ENCODE data around the gene GNB1L.

- CAGE, long polyA plus RNA = no peak
- RRBS = no CpG with 5 or more reads among the region's 3 CpGs
These were observed 727 bp upstream of the PEX26 start for GRCh38 chr22:18077118-18077408.

DNA sequence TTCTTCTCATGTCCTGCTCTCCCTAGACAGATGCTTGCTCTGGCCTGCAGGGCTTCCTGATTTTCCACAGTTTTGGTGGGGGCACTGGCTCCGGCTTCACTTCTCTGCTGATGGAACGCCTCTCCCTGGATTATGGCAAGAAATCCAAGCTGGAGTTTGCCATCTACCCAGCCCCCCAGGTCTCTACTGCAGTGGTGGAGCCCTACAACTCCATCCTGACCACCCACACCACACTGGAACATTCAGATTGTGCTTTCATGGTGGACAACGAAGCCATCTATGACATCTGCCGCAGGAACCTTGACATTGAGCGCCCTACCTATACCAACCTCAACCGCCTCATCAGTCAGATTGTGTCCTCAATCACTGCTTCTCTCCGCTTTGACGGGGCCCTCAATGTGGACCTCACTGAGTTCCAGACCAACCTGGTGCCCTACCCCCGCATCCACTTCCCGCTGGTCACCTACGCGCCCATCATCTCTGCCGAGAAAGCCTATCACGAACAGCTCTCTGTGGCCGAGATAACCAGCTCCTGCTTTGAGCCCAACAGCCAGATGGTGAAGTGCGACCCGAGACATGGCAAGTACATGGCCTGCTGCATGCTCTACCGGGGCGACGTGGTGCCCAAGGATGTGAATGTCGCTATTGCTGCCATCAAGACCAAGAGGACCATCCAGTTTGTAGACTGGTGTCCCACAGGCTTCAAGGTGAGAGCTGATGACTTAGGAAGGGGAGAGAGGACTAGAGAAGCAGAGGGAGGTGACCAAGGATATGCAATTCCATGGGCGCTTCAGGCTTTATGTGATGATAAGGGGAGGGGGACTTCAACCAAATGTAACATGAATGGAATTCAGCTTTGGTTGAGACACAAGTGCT, 16.0 kb downstream of the TUBA8 start:
- CAGE, long polyA plus RNA = no peak
- RRBS = no CpG with 5 or more reads among the region's 22 CpGs

GRCh38 chr22:18577924-18578300, 33.8 kb downstream of the RIMBP3 start:
- CAGE, long polyA plus RNA = no peak
- RRBS = no CpG with 5 or more reads among the region's 41 CpGs

DNA sequence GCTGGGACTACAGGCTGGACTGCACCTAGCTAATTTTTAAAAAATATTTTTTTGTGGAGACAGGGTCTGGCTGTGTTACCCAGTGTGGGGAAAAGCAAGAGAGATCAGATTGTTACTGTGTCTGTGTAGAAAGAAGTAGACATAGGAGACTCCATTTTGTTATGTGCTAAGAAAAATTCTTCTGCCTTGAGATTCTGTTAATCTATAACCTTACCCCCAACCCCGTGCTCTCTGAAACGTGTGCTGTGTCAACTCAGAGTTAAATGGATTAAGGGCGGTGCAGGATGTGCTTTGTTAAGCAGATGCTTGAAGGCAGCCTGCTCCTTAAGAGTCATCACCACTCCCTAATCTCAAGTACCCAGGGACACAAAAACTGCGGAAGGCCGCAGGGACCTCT, 2.5 kb upstream of the PRODH start:
- CAGE, long polyA plus RNA = no peak
- RRBS = no CpG with 5 or more reads among the region's 5 CpGs

DNA sequence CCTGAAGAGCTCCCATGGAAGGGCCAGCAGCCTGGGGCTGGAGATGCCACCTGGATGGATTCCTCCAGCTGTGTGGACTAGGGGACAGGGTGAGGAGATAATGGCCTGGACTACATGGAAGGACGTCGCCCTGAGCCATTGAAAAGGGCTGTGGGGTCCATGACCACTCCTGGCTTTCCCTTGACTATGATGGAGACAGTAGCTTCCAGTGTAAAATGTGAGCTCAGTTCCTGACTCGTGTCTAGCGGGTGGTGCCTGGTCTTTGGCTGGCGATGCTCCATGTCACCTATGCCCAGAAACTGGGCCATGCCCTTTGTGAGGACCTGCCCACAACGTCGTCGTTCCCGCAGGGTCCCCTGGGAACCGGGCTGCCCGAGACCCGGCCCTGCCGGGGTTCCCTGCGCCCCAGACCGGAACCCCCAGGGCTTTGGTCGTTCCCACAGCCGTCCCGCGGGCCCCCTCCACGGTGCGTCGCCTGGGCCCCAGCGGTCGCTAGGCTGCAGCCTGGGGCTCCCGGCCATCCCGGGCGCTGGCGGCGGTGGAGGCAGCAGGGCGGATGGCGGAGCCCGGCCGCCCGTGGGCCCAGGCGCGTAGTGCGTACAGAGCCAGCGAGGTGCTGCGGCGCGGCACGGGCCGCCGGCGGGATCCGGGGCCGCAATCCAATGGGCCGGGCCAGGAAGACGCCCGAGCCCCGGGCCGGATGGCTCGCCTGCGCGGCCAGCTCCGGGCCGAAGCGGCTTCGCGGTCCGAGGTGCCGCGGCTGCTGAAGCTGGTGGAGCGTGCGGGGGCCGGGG, 93.0 kb downstream of the DGCR2 start:
- CAGE, long polyA plus RNA = no peak
- RRBS = no CpG with 5 or more reads among the region's 66 CpGs

DNA sequence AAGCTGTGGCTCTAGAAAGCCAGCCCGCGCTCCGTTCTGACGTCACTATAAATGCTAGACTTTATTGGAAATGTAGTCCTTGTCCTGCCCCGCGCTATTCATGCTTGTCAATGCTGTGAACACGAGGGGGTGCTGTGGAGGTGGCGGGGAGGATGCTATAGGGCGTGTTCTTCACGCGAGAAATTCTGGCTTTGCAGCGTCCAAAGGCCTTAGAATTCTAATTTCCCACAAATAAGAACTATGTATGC, 216 bp upstream of the ESS2 start:
- CAGE, long polyA plus RNA = no peak
- RRBS = no CpG with 5 or more reads among the region's 12 CpGs

DNA sequence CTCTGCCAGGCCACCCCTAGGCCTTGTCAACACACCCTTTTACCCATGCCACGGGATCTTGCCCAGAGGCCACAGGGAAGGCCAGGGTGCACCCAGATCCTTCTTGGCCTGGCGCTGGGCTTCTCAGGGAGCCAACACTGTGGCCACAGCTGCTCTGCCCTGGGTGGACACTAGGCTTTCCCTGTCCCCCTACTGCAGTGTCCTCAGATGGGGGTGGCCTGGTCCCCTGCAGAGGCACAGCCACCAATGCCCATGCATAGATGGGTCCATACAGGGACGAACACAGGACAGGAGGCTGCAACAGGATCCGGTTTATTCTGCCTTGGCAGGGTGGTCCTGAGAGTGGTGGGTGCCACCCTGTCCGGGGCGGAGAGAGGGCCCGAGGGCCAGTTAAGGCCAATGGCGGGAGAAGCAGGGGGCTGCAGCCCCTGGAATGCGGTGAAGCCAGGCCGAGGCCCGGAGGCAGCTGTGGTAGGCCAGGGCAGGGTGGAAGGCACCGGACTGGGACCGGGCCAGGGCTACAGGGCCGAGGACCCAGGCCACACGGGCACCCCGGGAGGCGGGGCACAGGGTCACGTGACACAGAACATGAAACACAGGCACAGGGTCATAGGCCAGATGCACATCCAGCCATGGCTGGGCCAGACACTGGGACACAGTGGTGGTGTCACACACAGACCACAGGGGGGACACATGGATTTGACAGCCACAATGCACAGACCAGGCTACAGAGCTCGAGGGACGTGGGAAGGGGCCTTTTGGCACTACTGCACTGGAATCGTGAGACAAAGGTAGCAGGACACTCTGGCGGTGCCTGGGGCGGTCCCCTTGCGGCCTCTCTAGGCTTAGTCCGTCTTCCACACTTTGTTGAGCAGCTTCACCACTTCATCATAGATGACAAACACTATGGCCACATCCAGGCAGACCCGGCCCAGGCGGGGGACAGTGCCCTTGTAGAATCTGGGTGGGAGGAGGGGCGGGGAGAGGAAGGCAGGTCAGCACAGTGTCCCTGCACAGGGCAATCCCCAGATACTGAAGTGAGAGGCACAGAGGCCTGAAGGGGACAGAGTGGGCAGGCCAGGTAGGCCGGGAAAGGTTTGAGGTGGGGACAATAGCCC, 2.9 kb downstream of the SLC25A1 start:
- CAGE, long polyA plus RNA = no peak
- RRBS = 85% methylated on average over 11 of the region's 29 CpGs

- CAGE, long polyA plus RNA = no peak
- RRBS = no CpG with 5 or more reads among the region's 11 CpGs
These were observed 15.8 kb downstream of the CLTCL1 start for GRCh38 chr22:19275521-19276267.

- CAGE, long polyA plus RNA = no peak
- RRBS = no CpG with 5 or more reads among the region's 2 CpGs
These were observed 68.9 kb downstream of the HIRA start for GRCh38 chr22:19362747-19362946.

GRCh38 chr22:19401221-19402508, 29.9 kb downstream of the HIRA start:
- CAGE, long polyA plus RNA = no peak
- RRBS = no CpG with 5 or more reads among the region's 16 CpGs

GRCh38 chr22:19424986-19425749, 6.4 kb downstream of the HIRA start:
- CAGE, long polyA plus RNA = no peak
- RRBS = no CpG with 5 or more reads among the region's 5 CpGs

DNA sequence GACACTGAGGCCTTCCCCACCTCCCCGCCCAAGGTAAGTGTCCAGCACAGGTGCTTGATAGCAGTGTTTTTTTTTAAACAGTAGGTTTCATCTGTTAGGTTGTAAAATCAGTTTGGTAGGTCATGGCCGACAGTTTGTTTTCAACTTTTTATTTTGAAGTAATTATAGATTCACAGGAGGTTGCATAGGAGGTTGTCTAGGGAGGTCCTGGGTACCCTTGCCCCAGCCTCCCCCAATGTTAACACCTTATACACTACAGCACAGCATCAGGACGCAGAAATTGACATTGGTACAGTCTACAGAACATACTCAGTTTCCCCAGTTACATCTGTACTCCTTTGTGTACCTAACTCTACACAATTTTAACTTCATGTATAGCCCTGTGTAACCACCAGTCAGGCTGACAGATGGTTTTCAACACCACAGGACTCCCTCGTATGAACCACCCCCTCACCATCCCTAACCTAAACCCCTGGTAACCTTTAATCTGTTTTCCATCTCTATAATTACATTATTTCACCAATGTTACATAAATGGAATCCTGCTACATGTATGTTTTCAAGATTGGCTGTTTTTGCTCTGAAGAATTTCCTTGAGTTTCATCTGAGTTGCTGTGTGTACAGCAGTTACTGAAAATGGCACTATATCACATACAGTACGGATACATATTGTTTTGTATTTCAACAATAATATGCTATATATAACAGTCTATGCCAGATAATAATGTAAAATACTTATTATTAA, 6.6 kb downstream of the C22orf39 start:
- CAGE, long polyA plus RNA = no peak
- RRBS = no CpG with 5 or more reads among the region's 5 CpGs

GRCh38 chr22:19586927-19587177, 62.6 kb upstream of the CLDN5 start:
- CAGE, long polyA plus RNA = no peak
- RRBS = no CpG with 5 or more reads among the region's 8 CpGs

GRCh38 chr22:19597320-19598066, 73.3 kb upstream of the CLDN5 start:
- CAGE, long polyA plus RNA = no peak
- RRBS = no CpG with 5 or more reads among the region's 10 CpGs

DNA sequence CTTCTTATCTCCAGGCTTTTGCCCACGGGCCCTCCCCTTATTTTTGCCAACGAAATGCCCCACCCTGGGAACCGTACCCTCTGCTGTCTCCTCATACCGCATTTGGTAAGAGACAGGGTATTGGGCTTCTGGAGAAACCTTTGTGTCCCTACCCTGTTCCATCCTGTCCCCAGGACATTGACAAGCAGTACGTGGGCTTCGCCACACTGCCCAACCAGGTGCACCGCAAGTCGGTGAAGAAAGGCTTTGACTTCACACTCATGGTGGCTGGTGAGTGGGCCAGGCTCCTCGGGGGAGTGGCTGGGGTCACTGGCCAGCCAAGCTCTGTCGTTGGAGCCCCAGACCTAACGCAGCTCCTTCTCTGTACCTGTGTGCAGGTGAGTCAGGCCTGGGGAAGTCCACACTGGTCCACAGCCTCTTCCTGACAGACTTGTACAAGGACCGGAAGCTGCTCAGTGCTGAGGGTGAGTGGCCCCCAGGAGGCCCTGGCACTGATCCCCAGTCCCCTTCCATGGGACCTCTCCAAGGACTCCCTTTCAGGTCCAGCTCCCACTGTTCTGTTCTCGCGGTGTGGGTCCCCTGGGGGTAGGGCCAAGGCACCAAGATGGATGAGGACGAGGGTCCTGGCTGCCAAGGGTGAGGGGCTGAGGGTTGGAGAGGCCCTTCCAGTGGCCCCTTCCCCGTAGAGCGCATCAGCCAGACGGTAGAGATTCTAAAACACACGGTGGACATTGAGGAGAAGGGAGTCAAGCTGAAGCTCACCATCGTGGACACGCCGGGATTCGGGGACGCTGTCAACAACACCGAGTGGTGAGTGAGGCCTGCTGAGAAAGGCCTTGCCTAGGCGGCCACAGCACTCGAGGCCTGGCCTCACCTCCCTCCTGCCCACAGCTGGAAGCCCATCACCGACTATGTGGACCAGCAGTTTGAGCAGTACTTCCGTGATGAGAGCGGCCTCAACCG, 3.6 kb upstream of the GP1BB start:
- CAGE, long polyA plus RNA = no peak
- RRBS = no CpG with 5 or more reads among the region's 31 CpGs

DNA sequence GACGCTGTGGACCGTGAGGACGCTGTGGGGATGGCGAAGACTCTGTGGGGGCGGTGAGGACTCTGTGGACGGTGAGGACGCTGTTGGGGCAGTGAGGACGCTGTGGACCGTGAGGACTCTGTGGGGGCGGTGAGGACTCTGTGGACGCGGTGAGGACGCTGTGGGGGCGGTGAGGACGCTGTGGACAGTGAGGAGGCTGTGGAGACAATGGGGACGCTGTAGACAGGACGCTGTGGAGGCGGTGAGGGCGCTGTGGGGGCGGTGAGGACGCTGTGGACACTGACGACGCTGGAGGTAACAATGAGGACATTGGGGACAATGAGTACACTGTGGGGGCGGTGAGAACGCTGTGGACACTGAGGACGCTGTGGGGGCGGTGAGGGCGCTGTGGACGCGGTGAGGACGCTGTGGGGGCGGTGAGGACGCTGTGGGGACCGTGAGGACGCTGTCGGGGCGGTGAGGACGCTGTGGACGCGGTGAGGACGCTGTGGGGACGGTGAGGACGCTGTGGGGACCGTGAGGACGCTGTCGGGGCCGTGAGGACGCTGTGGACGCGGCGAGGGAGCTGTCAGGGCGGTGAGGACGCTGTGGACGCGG, 2.1 kb downstream of the GP1BB start:
- CAGE, long polyA plus RNA = no peak
- RRBS = no CpG with 5 or more reads among the region's 55 CpGs

DNA sequence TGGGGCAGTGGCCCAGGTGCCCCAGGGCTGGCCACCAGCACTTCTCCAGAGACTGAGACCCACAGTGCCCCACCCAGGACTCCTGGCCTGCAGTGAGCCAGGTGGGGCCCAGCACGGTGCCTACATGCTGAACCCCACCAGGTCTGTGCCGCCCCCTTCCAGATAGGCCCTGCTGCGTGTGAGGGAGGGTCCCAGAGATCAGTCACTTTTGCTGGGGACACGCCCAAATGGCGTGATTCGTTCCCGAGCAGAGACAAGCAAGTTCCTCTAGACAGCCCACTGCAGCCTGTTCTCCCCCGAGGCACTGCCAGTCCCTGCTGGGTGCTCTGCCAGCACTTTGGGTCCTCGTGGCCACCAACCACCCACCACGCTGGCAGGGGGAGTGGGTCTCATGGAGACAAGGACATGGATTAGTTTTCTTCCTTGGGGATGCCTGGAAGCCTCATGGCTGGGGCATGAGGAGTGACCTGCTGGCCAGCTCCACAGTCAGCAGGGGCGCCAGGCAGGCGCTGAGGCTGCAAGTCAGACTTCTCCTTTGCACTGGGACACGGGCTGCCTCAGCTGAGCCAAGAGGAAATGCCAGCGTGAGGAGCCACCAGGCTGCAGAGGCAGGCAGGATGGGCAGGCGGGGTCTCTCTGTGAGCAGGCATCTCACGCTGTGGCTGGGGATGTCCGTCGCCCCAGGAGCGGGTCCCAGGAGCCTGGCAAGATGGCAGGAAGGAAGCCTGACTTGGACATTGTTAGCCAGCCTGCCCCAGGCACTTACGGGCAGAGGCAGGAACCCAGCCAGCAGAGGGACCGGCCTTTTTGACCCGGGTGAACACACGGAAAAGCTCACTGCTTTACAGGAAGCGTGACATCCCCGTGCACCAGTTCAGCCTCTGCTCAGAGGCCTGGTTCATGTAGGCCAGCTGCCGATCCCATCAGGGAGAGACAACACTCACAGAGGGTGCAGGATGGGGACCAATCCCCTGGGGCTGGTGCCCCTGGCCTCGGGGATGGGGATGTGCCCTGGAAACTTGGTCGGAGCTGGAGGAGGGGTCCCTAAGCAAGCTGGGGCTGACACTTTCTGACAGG, 10.3 kb downstream of the GNB1L start:
- CAGE, long polyA plus RNA = no peak
- RRBS = no CpG with 5 or more reads among the region's 28 CpGs

GRCh38 chr22:19854730-19855721, at the start of gene GNB1L:
Gene GNB1L (minus strand): TSS chr22:19854874.
- CAGE, long polyA plus RNA = start-site peak on the minus strand at chr22:19854814-19854866, 213 and 75 reads in 2 replicates
- RRBS = 1% methylated on average over 32 of the region's 95 CpGs

GRCh38 chr22:19892531-19892856, 37.8 kb upstream of the GNB1L start:
- CAGE, long polyA plus RNA = no peak
- RRBS = no CpG with 5 or more reads among the region's 12 CpGs

GRCh38 chr22:19940974-19941608, 481 bp upstream of the COMT start:
- CAGE, long polyA plus RNA = no peak
- RRBS = 1% methylated on average over 4 of the region's 15 CpGs

Measured in AG04450 (cell line).